Retinal pigment epithelial cell (primary cell): ENCODE results near the genes EPS15, SHISAL2A and PODN.

GRCh38 chr1:51519008-51519622 is at the start of gene EPS15:
EPS15 (minus strand) TSS chr1:51519266.
- RRBS = 3% methylated on average over 16 of the region's 61 CpGs

GRCh38 chr1:51569358-51570202 is 47.3 kb upstream of the OSBPL9 start:
- RRBS = no CpG with 5 or more reads among the region's 5 CpGs

DNA sequence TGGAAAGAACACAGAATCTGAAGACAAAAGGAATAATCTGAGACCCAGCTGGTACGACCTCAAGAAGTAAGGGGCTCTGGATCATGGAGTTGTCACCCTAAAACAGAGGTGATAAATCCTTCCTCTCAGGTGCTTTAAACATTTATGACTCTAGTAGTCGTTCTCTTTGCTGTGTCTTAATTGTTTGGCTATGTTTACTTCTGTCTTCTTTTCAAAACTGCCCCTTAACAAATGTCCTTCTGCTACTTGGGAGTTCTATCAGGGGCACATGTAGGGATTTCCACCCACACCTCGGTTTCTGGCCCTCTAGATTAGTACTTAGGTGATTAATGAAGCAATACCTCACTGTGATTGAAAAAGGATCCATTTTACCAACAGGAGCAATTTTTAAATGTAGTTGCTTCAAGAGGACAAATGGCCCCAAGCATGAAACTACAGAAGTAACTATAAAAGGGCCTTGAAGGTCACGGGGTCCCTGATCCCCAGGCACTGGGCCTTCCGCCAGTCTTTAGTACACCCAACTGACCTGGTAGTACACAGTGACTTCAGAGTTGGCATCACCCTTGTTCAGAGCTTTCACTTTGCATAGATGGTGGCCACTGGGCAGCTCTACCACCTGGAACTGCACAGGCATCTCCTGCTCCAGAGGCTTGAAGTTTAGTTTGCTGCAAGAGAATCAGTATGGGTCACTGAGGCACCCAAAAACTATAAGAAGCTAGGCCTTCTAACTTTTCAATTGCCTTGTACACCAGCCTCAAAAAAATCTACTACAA is 84.4 kb downstream of the NRDC start:
- RRBS = no CpG with 5 or more reads among the region's 5 CpGs

GRCh38 chr1:52356793-52357400 is 9.1 kb downstream of the CC2D1B start:
- RRBS = no CpG with 5 or more reads among the region's 9 CpGs

DNA sequence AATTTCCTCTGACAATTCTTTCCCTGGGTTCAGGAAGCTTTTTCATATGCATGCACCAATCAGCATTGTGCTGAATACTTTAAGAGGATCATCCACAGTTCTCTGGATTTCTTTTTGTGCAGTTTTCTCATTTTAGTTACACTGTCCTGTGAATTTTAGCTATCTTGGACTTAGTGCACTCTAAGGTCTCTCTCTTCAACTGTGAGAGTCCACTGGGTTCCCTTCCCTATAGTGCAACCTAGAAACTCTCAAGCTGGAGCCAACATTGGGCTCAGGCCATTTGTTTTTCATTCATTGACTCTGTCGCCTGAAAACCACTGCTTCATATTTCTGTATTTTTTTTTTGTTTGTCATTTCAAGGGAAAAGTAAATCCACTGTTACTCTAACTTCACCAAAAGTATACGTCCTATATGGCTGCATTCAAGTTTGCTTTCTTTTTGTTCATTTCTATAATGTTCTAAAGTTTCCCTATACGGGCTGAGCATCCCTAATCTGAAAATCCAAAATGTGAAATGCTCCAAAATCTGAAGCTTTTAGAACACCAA is 45.7 kb downstream of the TUT4 start:
- RRBS = no CpG with 5 or more reads among the region's 3 CpGs

DNA sequence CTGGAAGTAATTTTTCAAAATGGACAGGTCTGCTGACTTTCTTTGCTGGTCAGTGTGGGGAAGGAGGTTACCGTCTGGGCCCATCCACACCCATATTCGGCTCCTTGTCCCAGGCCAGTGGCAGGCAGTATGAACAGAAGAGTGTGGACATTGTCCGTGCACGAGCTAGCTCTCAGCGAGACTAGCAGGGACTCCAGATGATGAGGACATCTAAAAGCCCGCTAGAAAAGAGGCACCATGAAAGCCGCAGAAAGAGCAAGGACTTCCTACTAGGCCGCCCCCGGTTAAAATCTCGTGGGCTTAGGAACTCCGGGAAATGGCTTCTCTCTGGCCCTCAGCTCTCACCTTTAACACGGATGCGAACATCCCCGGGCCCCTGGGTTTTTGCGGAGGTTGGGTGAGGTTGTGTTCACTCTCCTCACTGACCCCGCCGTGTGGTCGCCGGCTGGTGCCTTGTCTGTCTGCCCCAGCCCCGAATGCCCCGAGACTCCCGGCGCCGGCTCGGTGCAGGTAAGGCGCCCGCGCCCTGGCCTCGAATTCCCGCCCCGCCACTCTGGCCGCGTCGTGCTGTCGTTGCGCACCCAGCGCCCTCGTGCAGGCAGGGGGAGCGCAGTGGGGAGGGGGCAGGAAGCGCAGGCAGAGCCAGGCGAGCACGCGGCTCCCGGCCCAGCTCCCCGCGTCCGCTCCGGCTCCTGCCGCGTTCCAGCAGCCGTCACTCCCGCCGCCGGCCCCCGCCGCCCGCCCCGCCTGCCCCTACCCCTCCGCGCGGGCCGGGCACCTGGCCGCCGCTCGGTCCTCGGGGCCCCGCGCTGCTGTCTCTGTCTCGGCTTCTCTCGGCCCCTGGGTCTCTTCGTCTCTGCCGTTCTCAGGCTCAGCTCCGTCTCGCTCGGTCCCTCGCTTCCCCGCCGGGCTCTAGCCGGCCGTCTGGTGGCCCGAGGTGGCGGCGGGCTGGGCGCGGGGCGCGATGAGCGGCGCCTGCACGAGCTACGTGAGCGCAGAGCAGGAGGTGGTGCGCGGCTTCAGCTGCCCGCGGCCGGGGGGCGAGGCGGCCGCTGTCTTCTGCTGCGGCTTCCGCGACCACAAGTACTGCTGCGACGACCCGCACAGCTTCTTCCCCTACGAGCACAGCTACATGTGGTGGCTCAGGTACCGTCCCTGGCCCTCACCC is at the start of gene SHISAL2A:
TSS of gene SHISAL2A (plus strand) at position 639 of the 1,168 bp plus-strand sequence.
- RRBS = 6% methylated on average over 25 of the region's 108 CpGs

DNA sequence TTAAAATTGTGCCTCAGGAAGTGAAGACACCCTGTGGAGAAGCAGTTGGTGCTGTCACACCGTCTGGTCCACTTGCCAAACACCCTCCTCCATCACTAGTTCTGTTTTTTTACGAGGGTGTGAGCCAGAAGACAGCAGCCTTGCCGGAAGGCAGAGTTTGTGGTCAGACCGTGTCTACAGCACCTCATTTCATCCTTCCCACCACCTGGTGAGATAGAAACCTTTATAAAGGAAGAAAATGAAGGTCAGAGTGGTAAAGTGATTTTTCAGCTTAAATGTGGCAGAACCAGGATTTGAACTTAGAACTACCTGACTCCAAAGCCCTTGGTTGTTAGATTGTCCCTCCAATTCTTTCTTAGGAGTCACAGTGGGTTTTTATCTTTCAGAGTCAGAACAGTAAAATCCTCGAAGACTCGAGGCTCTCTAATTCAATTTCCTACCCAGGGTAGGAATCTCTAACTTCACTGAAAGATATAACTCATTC is 4.6 kb downstream of the SHISAL2A start:
- RRBS = no CpG with 5 or more reads among the region's 6 CpGs

DNA sequence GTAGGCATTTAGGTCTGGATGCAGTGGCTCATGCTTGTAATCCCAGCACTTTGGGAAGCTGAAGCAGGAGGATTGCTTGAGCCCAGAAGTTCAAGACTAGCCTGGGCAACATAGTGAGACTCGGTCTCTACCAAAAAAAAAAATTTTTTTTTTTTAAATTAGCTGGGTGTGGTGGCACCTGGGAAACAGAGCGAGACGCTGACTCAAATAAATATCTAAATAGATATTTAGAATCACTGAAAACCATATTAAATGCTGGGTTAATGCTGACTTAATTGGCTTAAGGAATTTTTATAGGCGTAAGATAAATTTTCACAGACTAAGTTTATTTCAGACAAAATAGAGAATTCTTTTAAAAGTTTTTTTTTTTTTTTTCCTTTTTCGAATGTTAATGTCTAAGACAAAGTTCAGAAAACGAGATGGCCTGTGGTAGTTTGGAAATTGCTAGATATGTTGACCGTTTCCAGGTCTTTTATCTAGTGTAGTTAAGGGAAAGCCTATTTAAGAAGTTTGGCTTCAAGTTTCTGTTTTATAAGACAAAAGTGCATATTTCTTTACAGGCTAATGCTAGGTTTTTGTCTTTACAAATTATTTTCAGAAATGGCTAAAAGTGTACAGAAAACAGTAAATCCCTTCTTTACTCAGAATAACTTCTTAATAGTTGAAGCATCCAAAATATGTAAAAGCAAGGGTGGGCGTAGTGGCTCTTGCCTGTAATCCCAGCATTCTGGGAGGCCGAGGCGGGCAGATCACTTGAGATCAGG is 19.2 kb upstream of the ZYG11A start:
- RRBS = no CpG with 5 or more reads among the region's 10 CpGs

DNA sequence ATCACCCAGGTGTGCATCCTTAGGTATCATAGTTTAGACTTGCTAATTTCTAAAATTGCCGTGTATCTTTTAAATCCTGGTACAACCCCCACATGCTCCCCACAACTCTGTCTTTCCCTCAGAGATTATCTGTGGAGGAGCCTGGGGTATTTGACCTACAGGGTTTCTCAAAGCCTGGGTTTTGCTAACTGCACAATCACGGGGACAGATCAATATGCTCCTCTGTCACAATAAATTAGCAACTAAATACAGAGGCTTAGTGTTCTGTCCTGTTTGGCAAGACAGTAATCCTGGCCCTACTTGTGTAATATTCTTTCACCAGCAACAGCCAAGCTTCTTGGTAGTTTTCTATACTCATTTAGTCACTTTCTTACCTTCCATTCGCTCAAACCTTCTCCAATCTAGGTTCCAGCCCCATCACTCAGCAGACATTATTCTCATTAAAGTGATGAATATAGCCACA is 8.5 kb downstream of the ECHDC2 start:
- RRBS = no CpG with 5 or more reads among the region's 3 CpGs

DNA sequence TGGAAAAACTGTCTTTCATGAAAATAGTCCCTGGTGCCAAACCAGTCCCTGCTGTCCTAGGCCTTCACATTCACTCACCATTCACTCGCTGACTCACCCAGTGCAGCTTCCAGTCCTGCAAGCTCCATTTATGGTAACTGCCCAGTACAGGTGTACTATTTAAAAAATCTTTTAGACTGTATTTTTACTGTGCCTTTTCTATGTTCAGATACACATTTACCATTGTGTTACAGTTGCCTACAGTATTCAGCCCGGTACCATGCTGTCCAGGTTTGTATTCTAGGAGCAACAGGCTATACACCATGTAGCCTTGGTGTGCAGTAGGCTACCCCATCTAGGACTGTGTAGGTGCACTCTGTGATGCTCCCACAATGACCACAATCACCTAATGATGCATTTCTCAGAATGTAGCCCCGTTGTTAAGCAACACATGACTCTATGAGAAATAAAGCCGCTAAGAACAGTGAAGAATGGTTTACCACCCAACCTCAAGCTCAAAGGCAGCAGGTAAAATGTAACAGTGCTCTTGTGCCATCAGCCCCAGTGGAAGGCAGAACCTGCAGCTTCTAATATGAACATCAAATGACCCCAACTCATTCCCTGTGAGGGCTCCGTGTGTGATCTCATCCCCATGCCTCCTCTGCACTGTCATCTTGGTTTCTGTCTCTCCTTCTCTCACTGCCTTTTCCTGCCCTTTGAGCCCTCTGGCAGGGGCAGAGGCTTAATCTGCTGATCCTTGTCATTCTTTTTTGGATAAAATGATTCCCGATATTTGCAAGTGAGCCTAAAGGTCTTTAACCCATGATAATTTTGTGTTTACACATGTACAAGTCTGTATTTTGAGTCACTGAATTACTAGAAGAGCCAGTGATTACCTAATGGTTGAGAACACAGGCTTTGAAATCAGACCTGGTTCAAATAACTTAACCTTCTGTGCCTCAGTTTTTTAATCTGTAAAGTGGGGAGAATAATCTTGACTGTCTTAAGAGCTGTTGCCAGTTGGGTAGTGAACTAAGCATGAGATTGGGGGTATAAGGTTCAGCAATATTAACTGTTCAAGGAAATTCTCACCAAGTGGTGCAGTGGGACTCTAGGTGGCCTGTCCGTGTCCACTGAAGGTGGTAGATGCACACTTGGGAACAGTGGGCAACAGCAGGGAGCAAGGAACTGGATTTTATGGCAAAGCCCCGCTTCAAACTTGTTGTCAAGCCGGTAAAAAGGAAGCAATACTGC is 2.0 kb downstream of the ECHDC2 start:
- RRBS = no CpG with 5 or more reads among the region's 9 CpGs

DNA sequence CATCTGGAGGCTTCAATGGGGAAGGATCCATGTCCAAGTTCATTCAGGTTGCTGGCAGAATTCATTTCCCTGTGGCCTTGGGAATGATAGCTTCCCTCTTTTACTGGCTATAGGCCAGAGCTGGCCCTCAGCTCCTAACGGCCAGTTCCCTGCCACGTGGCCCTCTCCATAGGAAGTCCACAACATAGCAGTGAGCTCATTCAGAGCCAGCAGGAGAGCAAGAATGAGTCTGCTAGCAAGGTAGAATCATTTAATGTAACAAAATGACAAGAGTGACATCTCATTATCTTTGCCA is 15.0 kb upstream of the PODN start:
- RRBS = no CpG with 5 or more reads among the region's 2 CpGs

GRCh38 chr1:53047839-53048528 is 14.0 kb upstream of the PODN start:
- RRBS = no CpG with 5 or more reads among the region's 5 CpGs

DNA sequence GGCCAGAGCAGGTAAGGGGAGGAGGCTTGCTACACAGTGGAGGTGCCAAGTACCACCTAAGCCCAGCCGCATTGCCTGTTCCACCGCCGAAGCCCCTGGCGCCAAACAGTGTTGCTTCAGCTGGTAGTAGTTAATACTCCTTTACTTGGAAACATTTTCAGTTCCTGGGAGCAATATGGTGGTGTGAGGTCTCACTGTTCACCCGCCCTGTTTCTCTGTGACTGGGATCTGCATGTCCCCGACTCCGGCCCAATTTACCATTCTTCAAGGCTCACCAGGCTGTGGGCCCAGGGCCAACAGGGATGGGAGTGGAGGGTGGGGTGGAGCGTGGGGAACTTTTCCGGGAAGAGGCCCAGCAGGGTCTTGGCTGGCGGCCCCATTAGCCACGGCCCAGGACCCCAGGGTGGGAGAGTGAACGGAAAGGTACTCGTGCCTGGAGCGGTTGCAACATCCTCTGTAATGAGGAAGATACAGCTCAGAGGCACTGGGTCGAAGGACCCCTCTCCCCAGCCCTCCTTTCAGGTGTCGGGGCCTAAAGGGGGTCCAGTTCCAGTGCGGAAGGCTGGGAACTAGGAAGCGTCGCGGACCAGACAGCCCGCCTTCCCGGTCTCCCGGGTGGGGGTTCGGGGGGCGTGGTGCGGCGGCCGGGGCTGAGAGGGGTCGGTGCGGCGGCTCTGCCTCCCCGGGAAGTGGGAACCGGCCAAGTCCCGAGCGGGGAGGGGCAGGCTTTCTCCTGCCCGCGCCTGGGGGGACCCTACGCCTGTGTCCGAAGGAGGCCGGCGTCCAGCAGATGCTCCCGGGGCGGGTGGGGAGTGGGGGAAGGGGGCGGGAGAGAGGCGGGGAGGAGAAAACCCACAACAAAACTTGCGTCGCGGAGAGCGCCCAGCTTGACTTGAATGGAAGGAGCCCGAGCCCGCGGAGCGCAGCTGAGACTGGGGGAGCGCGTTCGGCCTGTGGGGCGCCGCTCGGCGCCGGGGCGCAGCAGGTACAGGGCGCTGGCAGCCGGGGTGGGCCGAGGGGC is at the start of gene PODN:
TSS of gene PODN (plus strand) at position 890 of the 1,021 bp plus-strand sequence.
- RRBS = 9% methylated on average over 14 of the region's 65 CpGs

DNA sequence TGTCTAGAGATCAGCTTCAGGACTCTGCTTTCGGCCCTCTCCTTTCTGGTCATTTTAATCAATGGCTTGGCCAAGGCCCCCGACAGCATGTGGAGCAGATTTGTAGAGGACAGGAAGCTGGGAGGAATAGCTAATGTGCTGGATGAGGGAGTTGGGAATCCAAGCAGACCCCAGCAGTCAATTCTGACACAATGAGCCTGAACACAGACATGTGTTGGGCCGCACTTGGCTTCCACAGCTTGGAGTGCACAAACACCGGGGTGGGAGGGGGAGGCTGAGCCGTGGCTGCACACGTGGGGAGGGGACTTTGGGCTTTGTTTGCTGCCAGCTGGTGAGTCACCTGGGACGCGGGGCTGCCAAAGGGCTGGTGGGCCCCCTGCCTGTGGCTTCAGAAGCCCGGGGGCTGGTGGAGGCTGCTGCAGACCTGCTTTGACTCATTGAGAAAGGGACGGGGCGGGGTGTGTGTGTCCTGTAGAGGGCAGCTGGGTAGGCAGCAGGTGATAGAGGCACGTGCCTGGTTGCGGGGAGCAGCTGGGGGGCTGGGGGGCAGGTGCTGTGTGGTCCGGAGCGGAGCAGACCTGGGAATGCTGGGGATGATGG is 20.9 kb downstream of the SLC1A7 start:
- RRBS = no CpG with 5 or more reads among the region's 15 CpGs

GRCh38 chr1:53126111-53126423 is 16.4 kb downstream of the SLC1A7 start:
- RRBS = no CpG with 5 or more reads among the region's 4 CpGs

- RRBS = no CpG with 5 or more reads among the region's 12 CpGs
Observed at GRCh38 chr1:53542118-53542579, 83.0 kb downstream of the DMRTB1 start.

GRCh38 chr1:53645592-53645999 is 93.4 kb downstream of the GLIS1 start:
- RRBS = no CpG with 5 or more reads among the region's 1 CpG

- RRBS = no CpG with 5 or more reads among the region's 9 CpGs
Observed at GRCh38 chr1:53862475-53863056, 24.5 kb upstream of the NDC1 start.